GM12892 (cell line): ENCODE results near the genes EFS, NOP9 and LTB4R.

DNA sequence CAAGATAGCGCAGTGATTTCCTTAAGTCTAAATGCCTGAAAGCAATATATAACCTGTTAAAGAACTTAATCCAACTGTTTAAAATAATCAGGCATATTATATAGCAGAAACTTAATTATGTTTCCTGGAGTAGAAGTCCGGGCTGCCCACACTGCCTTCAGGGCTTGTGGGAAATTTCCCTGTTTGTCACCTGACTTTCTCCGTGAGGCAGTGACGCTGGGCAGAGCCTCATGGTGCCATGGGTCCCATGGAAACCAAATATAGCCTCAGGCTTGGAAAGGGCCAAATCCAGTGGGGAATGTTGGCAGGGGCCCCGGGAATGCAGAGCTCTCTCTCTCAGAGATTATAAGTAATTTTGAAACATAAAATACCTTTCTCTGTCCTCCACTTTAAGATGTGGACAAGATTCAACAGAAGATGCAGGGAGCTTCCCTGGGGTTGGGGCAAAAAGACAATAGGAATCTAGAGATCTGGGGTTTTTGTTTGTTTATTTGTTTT is 23.0 kb upstream of the CEBPE start:
- RRBS, result no CpG with 5 or more reads among the region's 5 CpGs

DNA sequence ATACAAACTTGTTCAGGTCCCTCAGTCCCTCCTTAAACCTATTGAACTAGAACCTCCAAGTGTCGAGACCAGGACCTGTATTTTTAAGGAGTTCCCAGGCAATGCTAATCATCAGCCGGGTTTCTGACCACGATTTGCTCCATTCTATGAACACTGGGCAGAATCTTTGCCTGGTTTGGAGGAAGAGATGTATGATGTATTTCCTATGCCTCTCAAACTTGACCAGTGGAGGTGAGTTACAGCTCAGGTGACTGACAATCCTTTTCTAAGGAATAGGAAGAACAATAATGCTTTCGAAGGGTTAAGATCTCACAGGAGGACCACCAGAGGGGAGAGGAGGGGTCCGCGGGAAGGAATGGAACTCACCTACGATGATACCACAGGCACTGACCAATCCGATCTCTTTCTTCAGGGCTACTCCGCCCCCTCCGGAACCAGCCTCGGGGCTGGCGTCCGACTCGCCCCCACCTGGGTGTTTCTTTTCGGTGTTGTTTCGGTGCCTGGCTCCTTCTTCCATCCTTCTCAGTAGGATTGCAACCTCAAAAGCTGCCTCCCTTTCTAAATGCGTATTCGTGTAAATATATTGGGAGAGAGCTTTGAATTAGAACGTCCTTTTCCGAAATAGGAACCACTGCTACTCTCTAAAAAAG is 937 bp downstream of the SLC7A8 start:
- RRBS, result no CpG with 5 or more reads among the region's 20 CpGs

DNA sequence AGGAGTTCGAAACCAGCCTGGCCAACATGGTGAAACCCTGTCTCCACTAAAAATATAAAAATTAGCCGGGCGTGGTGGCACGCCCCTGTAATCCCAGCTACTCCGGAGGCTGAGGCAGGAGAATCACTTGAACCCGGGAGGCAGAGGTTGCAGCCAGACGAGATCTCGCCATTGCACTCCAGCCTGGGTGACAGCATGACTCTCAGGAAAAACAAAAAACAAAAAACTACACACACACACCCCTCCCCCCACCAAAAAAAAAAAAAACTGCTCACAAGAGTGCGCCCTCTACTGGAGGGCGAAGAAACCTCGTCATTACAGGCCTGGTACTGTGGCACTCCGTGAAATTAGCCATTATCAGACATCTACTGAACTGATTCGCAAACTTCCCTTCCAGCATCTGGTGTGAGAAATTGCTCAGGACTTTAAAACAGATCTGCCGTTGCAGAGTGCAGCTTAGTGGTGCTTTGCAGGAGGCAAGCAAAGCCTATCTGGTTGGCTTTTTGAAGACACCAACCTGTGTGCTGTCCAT is 7.7 kb downstream of the PPP1R3E start:
- RRBS, result no CpG with 5 or more reads among the region's 14 CpGs

DNA sequence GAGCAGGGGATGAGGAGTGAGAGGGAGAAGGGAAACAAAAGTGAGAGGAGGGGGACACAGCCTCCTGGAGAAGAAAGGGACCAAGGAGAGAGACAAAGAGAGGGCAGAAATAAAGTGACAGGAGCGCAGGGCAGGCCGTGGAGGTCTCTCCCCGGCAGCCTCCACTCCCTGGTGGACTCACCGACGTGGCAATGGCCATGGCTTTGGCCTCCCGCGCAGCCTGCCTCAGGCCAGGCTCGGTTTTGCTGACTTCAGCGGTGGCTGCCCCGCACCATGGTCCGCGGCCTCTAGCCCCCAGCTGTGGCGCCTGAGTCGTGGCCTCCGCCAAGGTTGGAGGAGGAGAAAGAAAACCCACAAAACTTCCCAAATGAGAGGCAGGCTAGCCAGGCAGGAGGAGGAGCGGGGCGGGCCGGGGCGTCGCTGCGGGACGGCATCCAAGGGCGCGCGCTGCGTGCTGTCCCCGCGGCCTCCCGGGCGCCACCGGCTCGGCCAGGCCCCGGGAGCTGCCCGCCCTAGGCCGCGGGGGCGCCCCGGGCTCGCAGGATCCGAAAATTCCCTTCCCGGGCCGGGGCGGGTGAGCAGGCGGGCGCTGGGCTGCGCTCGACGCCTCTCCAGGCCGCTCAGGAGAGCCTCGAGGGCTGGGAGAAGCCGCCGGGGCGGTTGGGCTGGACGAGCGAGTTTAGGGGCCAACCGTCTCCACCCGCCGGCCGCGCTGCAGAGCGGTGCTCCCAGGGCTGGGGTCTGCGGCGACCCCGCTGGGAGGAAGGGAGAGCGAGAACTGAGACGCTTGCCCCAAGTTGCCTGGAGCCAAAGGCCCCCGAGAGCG is at the start of gene EFS:
TSS of gene EFS (minus strand) at position 346 of the 826 bp plus-strand sequence.
- RRBS, result 19% methylated on average over 19 of the region's 68 CpGs

GRCh38 chr14:23379741-23380534 is 3.1 kb downstream of the CMTM5 start:
- RRBS, result no CpG with 5 or more reads among the region's 14 CpGs

- RRBS, result no CpG with 5 or more reads among the region's 5 CpGs
These were observed 8.9 kb downstream of the MYH6 start for GRCh38 chr14:23399132-23399592.

GRCh38 chr14:23411175-23411797 is 3.2 kb upstream of the MYH6 start:
- RRBS, result no CpG with 5 or more reads among the region's 9 CpGs

GRCh38 chr14:23428197-23428828 is 7.1 kb downstream of the MYH7 start:
- RRBS, result no CpG with 5 or more reads among the region's 6 CpGs

GRCh38 chr14:23429635-23430197 is 5.7 kb downstream of the MYH7 start:
- RRBS, result no CpG with 5 or more reads among the region's 9 CpGs

DNA sequence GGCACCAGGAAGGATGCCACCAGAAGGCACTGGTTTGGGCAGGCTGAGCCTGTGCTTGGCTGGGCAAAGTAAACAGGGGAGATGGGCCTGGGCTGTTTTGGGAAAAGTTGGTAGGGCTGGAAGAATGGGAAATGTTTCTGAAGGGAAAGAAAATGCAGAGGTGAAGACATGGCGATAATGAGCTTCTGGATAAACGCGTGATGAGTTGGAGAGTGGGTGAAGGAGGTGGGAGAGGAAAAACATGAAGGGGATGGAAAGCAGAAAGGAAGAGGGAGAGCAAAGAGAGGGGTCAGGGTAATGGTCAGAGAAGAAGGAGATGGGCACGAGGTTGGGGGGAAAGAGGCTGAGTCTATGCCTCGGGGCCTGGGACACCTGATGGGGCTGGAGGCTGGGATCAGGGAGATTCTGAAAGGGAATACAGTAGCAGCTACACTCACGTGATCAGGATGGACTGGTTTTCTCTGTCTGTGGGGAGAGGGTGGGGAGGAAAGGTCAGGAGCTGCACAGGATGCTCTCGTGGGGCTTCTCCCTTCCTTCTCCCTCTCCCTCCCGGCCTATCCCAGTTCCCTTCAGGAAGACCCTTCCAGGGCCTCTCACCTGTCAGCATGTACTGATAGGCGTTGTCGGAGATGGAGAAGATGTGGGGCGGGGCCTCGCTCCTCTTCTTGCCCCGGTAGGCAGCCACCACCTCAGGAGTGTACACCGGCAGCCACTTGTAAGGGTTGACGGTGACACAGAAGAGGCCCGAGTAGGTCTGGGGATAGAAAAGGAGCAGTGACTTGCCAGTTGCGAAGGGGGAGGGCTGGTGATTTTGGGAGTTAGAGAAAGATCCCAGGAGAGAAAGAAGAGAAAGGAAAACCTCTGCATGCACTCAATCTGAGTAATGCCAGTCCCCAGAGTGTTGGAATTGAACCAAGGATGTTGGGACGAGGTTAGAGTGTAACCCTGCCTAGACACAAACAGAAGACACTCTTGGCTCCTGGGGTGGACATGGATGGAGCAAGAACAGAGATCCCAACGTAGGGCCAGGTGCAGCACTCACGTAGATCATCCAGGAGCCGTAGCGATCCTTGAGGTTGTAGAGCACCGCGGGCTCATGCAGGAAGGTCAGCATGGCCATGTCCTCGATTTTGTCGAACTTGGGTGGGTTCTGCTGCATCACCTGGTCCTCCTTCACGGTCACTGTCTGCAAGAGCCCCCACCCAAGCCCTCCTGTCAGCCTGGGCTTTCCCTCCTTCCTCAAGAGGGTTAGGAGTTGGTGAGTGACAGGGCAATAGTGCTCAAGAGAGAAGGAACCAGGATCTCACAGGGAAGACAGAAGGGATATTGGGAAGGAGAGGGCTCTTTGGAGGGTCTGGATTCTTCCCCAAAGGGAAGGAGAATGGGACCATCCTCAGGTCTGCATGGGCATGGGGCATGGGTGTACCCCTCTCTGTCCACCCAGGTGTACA is 2.9 kb downstream of the MYH7 start:
- RRBS, result no CpG with 5 or more reads among the region's 27 CpGs

- RRBS, result no CpG with 5 or more reads among the region's 6 CpGs
These were observed 24.1 kb downstream of the DHRS2 start for GRCh38 chr14:23660106-23660850.

DNA sequence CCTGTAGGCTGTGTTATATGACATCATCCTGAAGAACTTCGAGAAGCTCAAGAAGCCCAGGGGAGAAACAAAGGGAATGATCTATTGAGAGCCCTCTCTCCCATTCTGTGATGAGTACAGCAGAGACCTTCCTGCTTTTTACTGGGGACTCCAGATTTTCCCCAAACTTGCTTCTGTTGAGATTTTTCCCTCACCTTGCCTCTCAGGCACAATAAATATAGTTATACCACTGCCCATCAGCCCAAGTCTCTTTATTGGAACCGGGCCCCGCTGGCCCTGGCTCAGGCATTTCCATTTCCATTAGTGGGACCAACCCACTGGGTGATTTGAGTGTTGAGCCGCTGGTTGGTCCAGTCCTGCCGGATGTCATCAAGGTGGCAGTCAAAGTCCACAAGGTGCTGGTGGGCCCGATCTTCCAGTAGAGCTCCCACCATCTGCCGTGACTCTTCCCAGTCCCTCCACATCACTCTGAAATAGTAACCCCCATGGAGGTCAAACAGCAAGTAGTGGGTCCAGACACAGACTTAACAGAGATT is 2.6 kb downstream of the EMC9 start:
- RRBS, result no CpG with 5 or more reads among the region's 7 CpGs

DNA sequence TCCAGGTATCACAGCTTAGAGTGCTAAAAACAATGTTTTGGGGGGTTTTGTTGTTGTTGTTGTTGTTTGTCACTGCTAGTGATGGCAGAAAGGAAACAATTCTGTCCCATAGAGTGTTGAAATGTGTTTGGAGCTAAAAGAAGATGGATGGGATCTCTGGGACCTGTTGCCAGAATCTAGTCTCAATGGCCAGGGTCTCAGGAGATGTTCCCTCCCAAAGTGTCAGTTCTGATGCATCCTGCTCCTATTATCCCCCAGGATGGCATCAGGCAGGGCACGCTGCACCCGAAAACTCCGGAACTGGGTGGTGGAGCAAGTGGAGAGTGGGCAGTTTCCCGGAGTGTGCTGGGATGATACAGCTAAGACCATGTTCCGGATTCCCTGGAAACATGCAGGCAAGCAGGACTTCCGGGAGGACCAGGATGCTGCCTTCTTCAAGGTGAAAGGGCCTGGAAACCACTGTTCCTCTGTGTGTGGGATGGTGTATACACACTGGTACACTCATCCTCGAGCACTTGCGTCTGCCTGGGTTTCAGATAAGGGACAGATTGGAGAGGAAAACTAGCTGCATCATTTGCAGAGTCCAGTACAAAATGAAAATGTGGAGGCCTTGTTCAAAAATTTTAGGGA is 936 bp downstream of the IRF9 start:
- RRBS, result 67% methylated on average over 2 of the region's 8 CpGs

- RRBS, result no CpG with 5 or more reads among the region's 8 CpGs
These were observed 4.4 kb downstream of the GMPR2 start for GRCh38 chr14:24236793-24237909.

DNA sequence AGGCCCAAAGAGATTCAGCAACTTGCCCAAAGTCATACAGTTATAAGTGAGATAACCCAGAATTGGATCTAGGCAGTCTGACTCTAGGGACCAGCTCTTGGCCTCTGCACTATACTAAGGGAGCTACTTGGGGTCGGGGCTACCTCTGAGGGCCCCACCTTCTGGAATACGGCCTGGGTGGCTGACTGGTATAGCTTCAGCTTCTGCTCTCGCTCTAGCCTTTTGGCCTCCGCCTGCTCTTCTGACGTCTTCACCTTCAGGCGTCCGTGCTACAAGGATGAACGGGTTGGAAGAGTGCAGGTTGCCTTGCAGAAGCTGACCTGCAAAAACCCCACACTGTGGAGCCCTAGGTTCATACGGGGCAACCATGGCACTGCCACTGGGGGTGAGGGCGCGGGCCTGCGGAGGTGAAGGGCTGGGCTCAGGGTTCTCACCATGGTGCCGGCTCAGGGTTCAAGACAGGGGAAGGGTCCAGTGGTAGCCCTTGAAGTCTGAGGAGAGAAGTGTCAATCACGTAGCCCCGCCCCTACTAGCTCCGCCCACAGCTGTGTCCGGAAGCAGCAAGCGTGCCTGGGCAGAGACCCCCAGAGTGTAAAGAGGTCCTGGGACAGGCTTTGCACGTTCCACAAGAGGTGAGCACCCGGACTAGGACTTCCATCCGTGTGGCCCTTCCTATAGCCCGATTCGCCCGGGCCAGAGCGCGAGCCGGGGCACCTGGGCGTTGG is 556 bp downstream of the RABGGTA start:
- RRBS, result 3% methylated on average over 8 of the region's 28 CpGs

DNA sequence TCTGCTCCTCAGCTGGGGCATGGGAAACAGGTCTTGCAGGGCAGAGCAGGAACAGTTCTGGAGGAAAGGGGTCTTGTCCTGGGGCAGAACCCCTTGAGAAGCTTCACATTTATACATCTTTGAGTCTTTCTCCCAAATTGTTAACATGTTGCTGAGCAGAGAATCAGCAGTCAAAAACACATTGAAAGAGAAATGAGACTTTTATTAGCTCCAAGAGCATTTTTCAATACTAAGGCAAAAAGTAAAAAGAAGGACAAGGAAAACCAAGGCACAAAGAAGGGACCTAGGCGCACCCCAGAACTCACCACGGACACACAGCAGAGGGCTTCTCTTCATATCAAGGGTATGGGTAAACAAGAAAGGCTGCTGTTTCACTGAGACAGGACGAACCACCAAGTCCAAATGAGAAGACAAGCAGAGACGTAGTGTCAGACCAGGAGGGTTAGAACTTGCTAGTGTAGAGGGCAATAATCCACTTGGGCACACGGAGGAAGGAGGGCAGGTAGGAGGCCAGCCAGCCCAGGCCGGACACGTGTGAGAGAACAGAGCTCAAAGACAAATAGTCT is 9.1 kb downstream of the DHRS1 start:
- RRBS, result no CpG with 5 or more reads among the region's 7 CpGs

DNA sequence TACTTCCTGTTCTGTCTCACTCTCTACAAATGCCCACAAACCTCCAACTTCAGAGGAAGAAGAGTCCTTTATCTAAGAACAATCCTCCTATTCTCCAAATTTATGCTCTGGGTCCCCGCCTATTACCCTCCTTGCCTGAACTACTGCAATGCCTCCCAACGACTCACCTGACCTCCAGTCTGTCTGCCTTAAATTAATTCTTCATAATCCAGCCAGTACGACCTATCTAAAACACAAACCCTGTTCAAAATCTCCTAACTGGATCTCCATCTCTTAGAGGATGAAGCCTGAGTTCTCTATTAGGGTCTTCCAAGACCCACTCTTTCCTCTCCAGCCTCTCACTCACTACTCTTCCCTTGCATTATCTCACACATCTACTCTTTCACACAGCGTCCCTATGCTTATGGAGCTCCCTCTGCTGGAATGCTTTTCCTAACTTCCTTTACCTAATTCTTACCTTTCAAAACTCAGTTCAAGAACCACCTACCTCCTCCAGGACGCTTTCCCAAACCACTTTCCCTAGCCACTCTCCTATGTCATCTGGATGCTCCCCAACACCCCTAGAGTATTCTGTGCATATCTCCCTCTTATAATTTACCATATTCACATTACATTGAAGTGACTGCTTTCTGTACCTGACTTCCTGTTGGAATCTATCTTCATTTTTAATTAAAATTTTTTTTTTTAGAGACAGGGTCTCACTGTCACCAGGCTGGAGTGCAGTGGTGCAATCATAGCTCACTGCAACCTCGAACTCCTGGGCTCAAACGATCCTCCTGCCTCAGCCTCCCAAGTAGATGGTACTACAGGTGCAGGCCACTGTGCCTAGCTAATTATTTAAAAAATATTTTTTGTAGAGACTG is 2.0 kb downstream of the DHRS1 start:
- RRBS, result no CpG with 5 or more reads among the region's 7 CpGs

DNA sequence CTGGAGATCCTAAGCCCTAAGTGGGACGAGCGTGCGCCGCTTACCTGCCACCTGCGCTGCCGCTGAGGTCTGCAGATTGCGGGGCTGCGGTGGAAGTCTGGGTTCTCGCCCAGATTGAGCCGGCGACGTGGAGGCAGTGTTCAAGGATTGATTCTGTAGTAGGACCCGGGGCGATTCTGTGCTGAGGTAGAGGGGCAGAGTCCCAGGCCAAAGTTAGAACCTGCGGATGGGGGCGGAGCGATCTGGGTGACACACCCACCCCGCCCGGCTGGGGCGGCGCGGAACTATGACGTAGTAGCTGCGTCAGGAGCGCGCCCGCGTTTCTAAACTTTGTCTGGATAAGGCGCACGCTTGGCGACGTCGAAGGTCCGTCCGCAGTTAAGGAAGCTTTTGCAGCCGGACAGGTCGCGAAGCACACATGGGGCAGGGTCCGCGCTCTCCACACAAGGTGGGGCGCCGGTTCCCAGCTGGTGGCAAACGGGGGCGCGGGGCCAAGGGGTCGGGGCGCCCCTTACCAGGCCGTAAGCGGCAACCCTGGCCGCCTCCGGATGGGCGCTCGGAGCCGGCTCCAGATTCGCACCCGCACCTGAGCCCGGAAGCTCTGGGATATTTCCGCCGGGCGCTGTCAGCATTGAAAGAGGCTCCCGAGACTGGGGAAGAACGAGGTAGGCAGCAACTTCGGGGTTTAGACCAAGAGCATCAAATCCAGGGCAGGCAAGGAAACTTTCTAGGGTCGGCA is at the start of gene NOP9:
TSS of gene NOP9 (plus strand) at position 314 of the 739 bp plus-strand sequence.
- RRBS, result 2% methylated on average over 7 of the region's 64 CpGs

- RRBS, result 2% methylated on average over 44 of the region's 105 CpGs
These were observed at the start of gene LTB4R for GRCh38 chr14:24310542-24311635. Gene LTB4R (plus strand): TSS chr14:24311502.

- RRBS, result no CpG with 5 or more reads among the region's 4 CpGs
These were observed 3.2 kb downstream of the LTB4R start for GRCh38 chr14:24314401-24315069.